H9 (cell line): ENCODE measurements around the genes TSR2, MAGED2 and MTMR8.

DNA sequence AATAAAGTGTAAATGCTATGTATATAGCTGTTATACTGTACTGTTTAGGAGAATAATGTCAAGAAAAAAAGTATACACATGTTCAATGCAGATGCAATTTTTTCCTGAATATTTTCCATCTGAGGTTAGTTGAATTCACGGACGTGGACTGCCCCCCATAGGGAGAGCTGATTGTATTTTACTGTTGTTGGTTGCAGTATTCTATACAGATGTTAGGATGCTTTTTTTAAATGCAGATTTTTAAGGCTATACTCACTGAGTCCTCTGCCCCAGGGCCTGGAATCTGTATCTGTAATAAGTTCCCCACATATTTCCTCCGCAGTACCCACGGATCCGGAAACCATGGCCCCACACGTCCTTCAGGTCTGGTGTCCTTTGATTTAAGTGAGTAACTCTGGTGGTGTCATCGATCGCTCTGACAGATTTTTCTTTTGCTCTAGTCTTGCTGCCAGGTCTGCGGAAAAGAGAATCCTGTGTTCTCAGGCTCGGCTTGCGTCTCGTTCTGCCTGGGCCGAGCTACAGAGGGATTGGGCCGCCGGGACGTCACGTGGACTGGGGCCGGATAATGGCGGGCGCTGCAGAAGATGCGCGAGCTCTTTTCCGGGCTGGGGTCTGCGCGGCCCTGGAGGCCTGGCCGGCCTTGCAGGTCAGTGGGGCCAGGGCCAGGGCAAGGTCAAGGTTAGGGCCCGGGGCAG is at the start of gene TSR2:
TSR2 (plus strand) TSS at position 548 of the 695 bp plus-strand sequence.
- PRO-cap: bidirectional peak, plus-strand start at position 550 of the sequence, minus-strand start at position 386 of the sequence

DNA sequence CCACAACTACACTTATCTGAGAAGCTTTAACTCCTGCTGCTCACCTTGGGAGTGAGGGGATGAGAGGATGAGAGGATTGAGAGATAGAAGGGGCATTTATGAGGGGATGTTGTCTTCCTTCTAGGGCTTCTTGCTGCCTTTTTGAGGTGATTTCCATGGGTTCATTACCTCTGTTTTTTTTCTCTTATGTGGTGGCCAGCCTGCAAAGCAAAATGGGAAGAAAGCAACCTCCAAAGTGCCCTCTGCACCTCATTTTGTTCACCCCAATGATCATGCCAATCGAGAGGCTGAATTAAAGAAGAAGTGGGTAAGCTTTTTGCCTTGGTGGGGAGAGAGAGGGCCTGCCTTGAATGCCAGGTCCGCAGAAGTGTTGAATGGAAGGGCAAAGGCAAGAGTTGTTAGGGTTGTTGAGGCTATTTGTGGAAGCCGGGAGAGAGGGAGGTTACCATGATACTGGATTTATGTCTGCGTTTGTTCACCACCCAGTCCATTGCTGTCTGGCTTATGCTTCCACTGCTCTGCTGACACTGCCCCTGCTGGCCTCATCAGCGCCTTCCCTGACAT is 10.0 kb downstream of the GNL3L start:
- PRO-cap: no peak

- PRO-cap: unidirectional peak, plus-strand start at chrX:54807745
Measured at GRCh38 chrX:54807343-54807835, at the start of gene MAGED2. TSS of gene MAGED2 (plus strand) at chrX:54807745.

DNA sequence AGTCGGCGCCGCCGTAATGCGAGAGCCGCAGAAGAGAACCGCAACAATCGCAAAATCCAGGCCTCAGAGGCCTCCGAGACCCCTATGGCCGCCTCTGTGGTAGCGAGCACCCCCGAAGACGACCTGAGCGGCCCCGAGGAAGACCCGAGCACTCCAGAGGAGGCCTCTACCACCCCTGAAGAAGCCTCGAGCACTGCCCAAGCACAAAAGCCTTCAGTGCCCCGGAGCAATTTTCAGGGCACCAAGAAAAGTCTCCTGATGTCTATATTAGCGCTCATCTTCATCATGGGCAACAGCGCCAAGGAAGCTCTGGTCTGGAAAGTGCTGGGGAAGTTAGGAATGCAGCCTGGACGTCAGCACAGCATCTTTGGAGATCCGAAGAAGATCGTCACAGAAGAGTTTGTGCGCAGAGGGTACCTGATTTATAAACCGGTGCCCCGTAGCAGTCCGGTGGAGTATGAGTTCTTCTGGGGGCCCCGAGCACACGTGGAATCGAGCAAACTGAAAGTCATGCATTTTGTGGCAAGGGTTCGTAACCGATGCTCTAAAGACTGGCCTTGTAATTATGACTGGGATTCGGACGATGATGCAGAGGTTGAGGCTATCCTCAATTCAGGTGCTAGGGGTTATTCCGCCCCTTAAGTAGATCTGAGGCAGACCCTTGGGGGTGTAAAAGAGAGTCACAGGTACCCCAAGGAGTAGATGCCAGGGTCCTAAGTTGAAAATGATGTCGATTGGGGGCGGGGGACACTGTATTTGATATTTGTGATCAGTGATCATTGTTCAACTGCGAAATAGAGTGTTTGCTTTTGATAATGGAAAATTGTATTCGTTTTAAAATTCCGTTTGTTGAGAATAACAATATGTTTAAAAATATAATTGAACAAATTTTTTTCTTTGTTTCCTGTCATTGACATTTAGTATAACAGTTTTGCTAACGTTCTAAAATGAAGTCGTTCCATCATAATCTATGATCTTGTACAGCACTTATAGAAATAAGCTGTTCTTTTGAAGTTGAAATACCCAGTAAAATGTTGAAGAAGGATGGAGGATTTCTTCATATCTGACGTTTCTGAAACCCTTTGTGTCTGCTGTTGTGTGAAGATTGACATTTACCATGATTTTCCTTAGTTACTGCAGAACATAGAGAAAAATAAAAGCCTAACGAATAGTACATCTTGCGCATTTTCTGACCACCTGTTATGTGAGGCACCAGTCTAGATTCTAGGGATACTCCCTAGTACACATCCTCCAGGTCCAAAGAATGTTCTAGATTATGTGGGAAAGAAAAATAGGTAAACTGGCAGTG is 920 bp downstream of the MAGEH1 start:
- PRO-cap: no peak

GRCh38 chrX:55522480-55523053 is 32.9 kb upstream of the USP51 start:
- PRO-cap: no peak

DNA sequence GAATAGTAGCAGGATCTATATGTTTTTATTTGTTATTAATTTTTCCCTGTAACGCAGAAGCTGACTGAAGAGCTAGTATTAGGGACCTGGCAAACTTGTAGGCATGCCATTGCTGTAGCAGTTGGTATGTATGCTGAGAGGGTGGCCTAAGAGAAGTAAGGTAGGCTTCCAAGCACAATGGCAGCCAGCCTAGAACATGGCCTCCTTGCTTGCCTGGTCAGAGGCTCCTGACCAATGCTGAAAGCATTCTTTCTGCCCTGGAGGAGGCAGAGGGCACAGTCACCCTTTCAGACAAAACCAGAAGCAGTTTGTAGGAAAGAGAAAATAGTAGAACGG is 215.0 kb upstream of the KLF8 start:
- PRO-cap: no peak

- PRO-cap: no peak
Measured at GRCh38 chrX:56232586-56233594, 734 bp downstream of the KLF8 start.

GRCh38 chrX:56780748-56781348 is 51.8 kb downstream of the NBDY start:
- PRO-cap: no peak

DNA sequence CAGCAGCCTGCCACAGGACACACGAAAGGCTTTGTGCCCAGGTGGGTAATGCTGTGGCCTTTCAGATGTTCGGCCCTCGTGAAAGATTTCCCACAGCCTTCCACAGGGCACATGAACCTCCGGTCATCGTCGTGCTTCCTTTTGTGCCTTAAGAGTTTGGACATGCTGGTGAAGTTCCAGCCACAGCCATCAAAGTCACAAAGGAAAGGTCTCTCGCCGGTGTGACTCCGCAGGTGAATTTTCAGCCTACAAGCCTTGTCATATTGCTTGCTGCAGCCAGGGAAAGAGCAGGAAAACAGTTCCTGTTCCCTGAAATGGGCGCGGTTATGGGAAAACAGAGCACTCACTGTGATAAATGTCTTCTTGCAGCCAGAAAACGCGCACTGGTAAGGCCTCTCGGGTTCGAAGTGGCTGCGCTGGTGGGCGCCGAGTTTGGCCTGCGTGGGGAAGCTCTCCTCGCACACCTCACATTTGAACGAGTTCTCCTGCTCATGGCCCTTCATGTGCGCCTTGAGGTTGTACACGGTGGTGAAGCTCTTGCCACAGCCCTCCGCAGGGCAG is 1.3 kb downstream of the ZXDA start:
- PRO-cap: no peak

DNA sequence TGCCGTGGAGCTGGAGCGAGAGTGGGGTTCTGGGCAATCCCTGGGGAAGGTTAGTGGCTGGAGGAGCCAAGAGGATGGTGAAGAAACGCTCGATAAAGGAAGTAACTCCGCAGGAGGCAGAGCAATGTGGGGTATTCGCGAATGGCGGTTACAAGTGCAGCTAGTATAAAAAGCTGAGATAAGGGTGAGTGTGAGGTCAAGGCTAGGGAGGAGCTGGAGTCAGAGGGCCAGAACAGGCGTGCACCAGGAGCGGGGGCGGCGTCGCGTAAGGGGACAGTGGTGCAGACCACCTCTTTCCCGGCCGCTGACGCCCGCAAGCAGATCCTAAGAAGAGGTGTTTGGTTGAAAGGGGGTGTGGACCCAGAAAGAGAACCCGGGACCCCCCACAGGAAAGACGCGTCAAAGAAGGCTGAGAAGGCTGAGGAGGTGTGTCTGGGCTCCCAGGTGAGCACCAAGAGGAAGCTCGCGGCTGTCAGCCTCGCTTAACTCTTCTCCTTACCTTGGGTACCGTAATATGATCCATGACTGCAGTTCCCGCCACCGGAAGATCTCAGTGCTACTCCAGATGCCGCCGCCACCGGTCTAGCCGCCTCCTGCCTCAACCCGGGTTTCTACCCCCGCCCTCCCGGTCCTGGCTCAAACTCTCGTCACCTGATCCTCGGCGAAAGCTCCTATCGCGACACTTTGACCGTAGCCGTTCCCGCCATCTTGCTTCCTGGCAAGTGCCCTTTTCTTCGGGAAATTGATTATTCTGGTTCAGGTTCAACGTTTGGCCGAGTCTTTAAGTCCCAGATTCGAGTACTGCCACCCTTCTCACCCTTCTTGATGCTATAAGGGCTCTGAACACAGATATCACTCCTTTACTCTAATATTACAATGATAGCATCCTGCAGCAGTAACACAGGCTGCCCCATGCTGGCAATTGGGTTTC is at the start of gene MTMR8:
MTMR8 (minus strand) TSS at position 612 of the 931 bp plus-strand sequence.
- PRO-cap: unidirectional peak, plus-strand start at position 196 of the sequence; bidirectional peak, plus-strand start at position 551 of the sequence, minus-strand start at position 584 of the sequence

DNA sequence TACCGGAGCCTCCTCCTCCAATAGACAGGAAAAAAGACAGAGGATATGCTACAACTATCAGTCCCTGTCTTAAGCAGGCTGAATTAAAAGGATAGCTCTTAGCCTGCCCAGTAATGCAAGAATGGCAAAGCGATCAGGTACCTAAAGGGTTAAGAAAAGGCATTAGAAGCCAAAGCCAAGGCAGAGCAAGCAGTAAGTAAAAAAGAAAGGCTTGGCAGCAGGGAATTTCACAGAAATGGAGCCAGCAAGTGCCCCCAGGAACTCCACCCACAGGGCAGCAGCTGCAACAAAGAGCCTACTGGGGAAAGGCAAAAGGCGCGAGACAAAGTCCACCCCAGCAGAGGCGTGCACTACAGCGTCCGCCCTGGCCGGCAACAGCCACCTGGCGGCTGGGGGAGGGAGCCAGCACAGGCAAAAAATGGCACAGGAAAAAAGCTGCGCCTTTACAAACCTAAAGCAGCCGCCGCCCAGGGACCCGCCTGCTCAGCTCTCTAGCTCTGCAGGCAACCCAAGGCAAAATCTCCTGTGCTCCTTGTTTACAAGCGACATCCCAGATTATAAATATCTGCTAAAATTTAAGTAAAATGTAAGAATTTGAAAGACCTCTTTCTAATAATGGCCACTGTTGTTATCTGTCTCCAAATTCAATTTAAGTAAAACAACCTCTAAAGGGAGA is 162.3 kb downstream of the ZC3H12B start:
- PRO-cap: bidirectional peak, plus-strand start at position 454 of the sequence, minus-strand start at position 300 of the sequence

GRCh38 chrX:65406370-65406886 is 128.2 kb downstream of the LAS1L start:
- PRO-cap: unidirectional peak, plus-strand start at chrX:65406695

DNA sequence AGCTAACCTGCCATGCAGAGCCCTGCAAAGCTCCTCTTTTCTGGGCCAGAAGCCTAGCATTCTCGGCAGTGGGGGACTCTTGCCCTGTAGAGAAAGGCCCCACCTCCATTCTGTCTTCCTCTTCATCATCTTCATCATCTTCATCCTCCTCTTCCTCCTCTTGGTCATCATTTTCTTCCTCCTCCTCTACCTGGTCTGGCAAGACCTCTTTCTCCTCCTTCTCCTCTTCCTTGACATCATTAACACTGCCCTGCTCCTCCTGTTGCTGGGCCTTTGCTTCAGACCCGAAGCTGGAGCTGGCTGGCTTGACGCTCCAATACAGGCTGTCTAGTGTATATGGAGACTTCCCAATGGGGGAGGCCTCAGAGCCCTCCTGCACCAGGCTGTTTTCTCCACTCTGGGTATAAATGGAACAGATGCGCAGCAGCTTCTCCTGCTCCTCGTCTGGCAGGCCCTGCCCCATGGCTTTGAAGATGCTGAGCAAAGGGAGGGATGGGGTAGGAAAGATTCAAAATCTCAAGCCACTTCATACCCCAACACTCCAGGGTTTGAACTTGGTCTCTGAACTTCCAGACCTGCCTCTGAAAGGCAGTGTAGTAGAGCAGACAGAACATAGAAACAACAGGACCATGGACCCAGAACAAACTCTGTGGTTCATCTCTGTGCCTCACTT is 16.5 kb downstream of the LAS1L start:
- PRO-cap: no peak

GRCh38 chrX:65529427-65529985 is 5.1 kb downstream of the LAS1L start:
- PRO-cap: no peak

DNA sequence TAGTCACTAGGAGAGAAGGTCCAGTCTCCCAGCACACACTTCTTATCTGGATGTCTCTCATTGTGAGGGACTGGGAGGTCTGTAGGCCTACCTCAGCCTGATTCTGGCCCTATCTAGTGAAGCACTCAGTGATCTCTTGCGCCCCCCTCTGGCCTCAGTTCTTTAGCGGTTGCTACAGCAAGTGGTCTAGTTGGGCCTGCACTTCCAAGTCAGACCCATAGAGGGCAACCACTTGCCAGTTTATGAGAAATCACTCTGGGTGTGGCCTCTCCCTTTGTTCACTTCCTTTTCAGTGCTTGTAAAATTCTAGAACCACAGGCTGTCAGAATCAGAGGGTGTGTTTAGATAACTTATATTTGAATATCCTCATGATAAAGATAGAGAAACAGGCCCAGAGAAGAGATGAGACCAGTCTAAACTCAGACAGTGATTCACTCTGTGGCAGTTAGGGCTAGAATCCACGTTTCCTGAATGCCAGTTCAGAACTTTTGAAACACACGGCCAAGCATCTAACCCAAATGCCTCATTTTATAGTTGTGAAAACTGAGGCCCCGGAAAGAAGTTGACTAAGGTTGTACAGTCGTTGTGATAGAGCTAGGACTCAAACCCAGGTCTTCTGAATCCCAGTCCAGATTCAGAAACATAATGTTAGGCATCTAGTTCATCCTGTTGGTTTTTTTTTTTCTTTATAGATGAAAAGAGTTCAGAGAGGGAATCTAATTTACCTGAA is 61.0 kb upstream of the LAS1L start:
- PRO-cap: no peak

DNA sequence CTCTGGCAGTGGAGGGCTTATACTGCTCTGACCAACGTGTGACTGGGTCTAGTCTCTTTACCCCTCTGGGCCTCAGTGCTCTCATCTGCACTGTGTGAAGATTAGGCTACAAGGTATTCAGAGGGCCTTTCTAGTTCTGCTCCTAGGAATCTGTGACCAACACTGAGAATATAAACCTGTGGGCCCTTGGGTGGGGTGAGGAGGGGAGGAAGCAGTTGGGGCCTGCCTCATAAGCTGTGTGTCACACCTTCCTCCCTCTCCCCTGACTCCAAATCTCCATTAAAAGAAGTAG is 66.4 kb upstream of the MSN start:
- PRO-cap: no peak

GRCh38 chrX:65738126-65738657 is 70.7 kb downstream of the MSN start:
- PRO-cap: no peak

- PRO-cap: no peak
Measured at GRCh38 chrX:65738659-65739353, 71.4 kb downstream of the MSN start.

GRCh38 chrX:65750523-65751159 is 83.2 kb downstream of the MSN start:
- PRO-cap: no peak

DNA sequence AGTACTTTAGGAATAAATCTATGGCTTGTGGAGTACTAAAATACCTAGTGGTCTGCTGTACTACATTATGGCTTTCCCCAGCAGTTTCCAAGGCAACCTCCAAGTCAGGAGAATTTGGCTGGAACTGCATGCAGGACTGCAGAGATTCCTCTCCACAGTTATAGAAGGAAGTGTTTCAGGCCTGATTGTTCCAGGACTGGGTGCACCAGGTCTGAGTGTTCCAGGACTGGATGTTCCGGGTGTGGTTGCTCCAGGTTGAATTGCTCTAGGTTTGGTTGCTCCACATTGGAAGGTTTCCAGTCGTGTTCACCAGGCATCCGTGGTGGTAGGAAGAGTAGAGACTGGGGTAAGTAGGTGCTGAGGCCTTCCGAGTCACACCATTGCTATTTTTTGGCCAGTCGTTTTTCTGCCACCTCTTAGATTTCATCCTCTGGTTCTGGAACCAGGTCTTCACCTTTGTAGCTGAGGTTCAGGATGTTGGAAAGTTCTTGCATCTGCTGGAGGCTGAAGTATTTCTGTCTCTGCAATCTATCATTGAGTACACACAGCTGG is 105.4 kb downstream of the MSN start:
- PRO-cap: no peak